Endothelial cell of umbilical vein (primary cell): ENCODE measurements around the genes TRIM72 and COX6A2.

DNA sequence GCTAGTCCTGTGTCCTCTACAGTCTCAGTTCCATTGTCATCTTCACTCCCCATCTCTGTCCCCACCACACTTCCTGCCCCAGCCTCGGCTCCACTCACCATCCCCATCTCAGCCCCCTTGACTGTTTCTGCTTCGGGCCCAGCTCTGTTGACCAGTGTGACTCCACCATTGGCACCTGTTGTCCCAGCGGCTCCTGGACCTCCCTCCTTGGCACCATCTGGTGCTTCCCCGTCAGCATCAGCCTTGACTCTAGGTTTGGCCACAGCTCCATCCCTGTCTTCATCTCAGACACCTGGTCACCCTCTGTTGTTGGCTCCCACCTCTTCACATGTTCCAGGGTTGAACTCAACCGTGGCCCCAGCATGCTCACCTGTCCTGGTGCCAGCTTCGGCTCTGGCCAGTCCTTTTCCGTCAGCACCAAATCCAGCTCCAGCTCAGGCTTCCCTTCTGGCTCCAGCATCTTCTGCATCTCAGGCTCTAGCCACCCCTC, 16.7 kb upstream of the TMEM265 start:
- PRO-cap: no peak
CAGE:
- cytosol, long polyA minus RNA: no peak
- cytosol, long polyA plus RNA: no peak
- long polyA plus RNA: no peak
- nucleus, long polyA minus RNA: no peak
- nucleus, long polyA plus RNA: no peak

DNA sequence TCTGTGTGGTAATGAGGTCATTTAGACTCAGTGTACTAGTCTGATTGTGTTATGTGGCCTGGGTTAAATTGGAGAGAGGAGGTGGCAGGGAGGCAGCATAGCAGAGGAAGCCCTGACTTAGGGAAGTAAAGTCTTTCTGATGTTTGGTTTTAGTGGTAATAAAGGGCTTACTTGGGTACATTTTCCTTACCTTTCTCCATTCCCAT, 507 bp downstream of the TMEM265 start:
- PRO-cap: unidirectional peak, plus-strand start at position 66 of the sequence
CAGE:
- cytosol, long polyA minus RNA: no peak
- cytosol, long polyA plus RNA: no peak
- long polyA plus RNA: no peak
- nucleus, long polyA minus RNA: no peak
- nucleus, long polyA plus RNA: no peak

- PRO-cap: no peak
CAGE:
- cytosol, long polyA minus RNA: no peak
- cytosol, long polyA plus RNA: no peak
- long polyA plus RNA: no peak
- nucleus, long polyA minus RNA: no peak
- nucleus, long polyA plus RNA: no peak
These were observed 3.2 kb downstream of the TMEM265 start for GRCh38 chr16:30743757-30744015.

- PRO-cap: bidirectional peak, plus-strand start at chr16:30775498, minus-strand start at chr16:30775386; bidirectional peak, plus-strand start at chr16:30776092, minus-strand start at chr16:30775995
CAGE:
- cytosol, long polyA minus RNA: no peak
- cytosol, long polyA plus RNA: no peak
- long polyA plus RNA: no peak
- nucleus, long polyA minus RNA: no peak
- nucleus, long polyA plus RNA: no peak
These were observed 11.4 kb downstream of the ZNF629 start for GRCh38 chr16:30775271-30776349.

GRCh38 chr16:30779338-30779925, 7.6 kb downstream of the ZNF629 start:
- PRO-cap: no peak
CAGE:
- cytosol, long polyA minus RNA: no peak
- cytosol, long polyA plus RNA: no peak
- long polyA plus RNA: no peak
- nucleus, long polyA minus RNA: no peak
- nucleus, long polyA plus RNA: no peak

GRCh38 chr16:30957905-30958594, 496 bp downstream of the SETD1A start:
- PRO-cap: bidirectional peak, plus-strand start at chr16:30957943, minus-strand start at chr16:30957638; bidirectional peak, plus-strand start at chr16:30958302, minus-strand start at chr16:30958379
CAGE:
- cytosol, long polyA minus RNA: no peak
- cytosol, long polyA plus RNA: no peak
- long polyA plus RNA: start-site peak on the plus strand at chr16:30957942-30958040, 34 and 10 reads in 2 replicates
- nucleus, long polyA minus RNA: start-site peak on the plus strand at chr16:30957941-30958055, 42 reads
- nucleus, long polyA plus RNA: no peak

DNA sequence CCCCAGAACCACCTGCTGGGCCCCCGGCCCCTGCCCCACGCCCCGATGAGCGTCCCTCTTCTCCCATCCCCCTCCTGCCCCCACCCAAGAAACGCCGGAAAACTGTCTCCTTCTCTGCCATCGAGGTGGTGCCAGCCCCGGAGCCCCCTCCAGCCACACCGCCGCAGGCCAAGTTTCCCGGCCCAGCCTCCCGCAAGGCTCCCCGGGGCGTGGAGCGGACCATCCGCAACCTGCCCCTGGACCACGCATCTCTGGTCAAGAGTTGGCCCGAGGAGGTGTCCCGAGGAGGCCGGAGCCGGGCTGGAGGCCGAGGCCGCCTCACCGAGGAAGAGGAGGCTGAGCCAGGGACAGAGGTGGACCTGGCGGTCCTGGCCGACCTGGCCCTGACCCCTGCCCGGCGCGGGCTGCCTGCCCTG, 5.8 kb upstream of the HSD3B7 start:
- PRO-cap: no peak
CAGE:
- cytosol, long polyA minus RNA: no peak
- cytosol, long polyA plus RNA: no peak
- long polyA plus RNA: no peak
- nucleus, long polyA minus RNA: no peak
- nucleus, long polyA plus RNA: no peak

GRCh38 chr16:31001903-31002924, 8.2 kb downstream of the STX1B start:
- PRO-cap: no peak
CAGE:
- cytosol, long polyA minus RNA: no peak
- cytosol, long polyA plus RNA: no peak
- long polyA plus RNA: no peak
- nucleus, long polyA minus RNA: no peak
- nucleus, long polyA plus RNA: no peak

GRCh38 chr16:31064782-31065336, 9.2 kb downstream of the ZNF668 start:
- PRO-cap: unidirectional peak, minus-strand start at chr16:31065088
CAGE:
- cytosol, long polyA minus RNA: no peak
- cytosol, long polyA plus RNA: no peak
- long polyA plus RNA: no peak
- nucleus, long polyA minus RNA: no peak
- nucleus, long polyA plus RNA: no peak

DNA sequence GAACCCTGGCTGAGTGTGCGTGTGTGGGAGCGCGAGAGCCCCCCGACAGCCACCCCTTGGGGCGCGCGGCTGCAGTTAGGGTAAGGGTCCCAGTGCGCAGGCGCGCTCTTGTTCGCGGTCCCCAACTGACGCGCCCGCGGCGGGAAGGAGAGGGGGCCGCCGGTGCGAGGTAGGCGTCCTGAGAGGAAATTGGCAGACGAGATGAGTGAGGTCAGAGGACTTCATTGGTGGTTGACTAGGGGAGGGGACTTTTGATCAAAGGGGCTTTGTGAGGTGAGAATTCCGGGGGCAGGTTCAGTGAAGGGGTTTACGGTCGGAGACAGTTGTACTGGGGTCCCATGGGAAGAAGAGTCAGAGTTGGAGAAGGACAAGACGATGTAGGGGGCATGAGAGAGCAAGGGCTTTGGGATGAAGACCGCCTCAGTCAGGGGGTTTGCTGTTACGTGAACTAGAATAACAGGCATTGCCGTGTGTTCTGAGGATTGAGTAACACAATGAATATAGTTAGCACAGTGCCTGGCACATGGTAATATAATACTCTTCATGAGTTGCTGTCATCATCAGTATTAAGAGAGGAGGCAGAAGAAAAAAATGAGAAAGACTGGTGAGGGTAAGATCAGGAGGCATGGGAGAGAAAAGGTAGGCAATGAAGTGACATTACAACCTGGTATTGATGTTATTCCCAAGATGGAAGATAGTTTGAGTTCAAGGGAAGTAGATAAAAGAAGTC, 495 bp downstream of the ZNF646 start:
- PRO-cap: no peak
CAGE:
- cytosol, long polyA minus RNA: no peak
- cytosol, long polyA plus RNA: no peak
- long polyA plus RNA: no peak
- nucleus, long polyA minus RNA: start-site peak on the plus strand centred at position 252 of the sequence, 106 bp wide, 42 reads; start-site peak on the plus strand centred at position 396 of the sequence, 69 bp wide, 23 reads
- nucleus, long polyA plus RNA: start-site peak on the plus strand centred at position 390 of the sequence, 81 bp wide, 13 and 17 reads in 2 replicates

- PRO-cap: no peak
CAGE:
- cytosol, long polyA minus RNA: no peak
- cytosol, long polyA plus RNA: no peak
- long polyA plus RNA: no peak
- nucleus, long polyA minus RNA: no peak
- nucleus, long polyA plus RNA: no peak
These were observed 8.5 kb downstream of the PRSS8 start for GRCh38 chr16:31126815-31127709.

DNA sequence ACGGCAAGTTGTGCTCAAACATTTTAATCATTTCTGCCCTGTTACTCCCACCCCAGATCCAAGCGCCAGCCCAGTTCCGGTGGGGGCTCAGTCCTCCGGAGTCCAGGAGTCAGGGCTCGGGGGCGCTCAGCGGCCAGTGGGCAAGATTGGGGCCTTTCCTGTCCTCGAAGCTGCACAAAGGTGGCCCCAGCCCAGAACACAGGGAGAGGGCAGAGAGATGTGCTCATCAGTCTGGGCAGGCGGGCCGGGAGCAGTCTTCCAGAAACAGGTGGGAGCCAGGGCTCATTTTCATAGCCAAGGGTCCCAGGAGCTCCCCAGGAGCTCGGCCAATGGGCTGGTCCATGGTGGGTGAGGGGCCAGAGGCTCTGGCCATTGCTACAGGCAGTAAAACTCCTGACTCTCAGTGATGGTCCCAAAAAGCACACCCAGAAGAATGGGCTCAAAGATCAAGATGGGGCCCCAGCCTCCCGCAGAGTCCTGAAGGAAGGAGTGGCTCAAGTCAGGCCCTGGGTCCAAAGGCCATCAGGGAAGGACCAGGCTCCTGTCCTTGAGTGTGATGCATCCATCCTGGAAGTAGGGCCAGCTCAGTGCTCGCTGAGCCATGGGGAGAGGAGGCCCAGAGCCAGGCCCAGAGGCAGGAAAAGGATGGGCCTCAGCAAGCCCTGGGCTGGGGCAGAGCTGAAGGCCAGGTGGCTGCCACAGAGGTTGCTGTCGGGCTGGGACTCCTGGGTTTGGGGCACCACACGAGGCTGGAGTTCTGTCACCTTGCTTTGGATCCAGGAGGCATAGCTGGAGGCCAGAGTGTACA, 3.9 kb downstream of the PRSS8 start:
- PRO-cap: no peak
CAGE:
- cytosol, long polyA minus RNA: no peak
- cytosol, long polyA plus RNA: no peak
- long polyA plus RNA: no peak
- nucleus, long polyA minus RNA: no peak
- nucleus, long polyA plus RNA: no peak

- PRO-cap: no peak
CAGE:
- cytosol, long polyA minus RNA: no peak
- cytosol, long polyA plus RNA: no peak
- long polyA plus RNA: no peak
- nucleus, long polyA minus RNA: no peak
- nucleus, long polyA plus RNA: no peak
These were observed 7.8 kb downstream of the PYCARD start for GRCh38 chr16:31194405-31195571.

DNA sequence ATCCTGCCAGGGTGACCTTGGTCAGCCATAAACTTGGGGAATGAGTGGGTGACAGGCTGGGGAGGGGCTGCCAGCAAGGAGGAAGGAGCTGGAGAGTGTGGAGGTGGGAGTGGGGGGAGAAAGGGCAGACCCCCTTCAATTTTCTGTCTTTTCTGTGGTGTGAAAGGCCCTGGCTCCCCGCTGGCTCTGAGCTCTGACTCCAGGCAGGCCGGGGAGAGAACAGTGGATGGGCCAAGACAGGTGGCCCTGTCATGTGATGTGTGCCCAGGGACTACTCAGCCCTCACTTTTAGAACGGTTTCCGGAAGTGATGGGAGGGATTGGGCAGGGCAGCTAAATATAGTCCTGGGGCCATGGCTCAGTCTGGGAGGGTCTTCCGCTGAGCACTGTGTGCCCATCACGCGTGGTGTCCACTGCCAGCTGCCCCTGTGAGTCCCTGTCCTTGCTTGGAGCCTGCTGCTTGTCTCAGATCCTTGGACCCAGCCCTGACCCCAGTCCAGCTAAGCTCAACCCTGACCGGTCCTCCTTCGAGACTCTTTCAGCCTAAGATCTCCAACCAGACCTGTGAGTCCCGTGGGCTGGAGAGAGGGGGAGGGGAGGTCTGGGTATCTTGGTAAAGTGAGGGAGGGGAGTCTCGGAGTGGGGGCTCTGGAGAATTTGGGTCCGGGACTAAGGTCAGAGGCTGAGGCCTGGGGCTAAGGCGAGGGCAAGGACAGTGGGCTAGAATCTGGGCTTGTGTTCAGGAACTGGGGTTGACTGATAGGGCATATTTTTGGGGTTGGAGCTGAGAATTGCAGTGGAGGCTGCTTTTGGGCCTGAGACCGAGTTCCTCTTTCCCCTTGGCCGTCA, at the start of gene TRIM72:
TRIM72 (plus strand) TSS at position 385 of the 848 bp plus-strand sequence.
- PRO-cap: no peak
CAGE:
- cytosol, long polyA minus RNA: no peak
- cytosol, long polyA plus RNA: no peak
- long polyA plus RNA: no peak
- nucleus, long polyA minus RNA: no peak
- nucleus, long polyA plus RNA: no peak

DNA sequence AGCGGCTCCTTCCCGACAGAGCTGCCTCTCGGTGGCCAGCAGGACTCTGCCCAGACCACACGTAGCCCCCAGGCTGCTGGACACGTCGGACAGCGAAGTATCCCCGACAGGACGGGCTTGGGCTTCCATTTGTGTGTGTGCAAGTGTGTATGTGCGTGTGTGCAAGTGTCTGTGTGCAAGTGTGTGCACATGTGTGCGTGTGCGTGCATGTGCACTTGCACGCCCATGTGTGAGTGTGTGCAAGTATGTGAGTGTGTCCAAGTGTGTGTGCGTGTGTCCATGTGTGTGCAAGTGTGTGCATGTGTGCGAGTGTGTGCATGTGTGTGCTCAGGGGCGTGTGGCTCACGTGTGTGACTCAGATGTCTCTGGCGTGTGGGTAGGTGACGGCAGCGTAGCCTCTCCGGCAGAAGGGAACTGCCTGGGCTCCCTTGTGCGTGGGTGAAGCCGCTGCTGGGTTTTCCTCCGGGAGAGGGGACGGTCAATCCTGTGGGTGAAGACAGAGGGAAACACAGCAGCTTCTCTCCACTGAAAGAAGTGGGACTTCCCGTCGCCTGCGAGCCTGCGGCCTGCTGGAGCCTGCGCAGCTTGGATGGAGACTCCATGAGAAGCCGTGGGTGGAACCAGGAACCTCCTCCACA, 23.2 kb upstream of the ITGAX start:
- PRO-cap: no peak
CAGE:
- cytosol, long polyA minus RNA: no peak
- cytosol, long polyA plus RNA: no peak
- long polyA plus RNA: no peak
- nucleus, long polyA minus RNA: no peak
- nucleus, long polyA plus RNA: no peak

DNA sequence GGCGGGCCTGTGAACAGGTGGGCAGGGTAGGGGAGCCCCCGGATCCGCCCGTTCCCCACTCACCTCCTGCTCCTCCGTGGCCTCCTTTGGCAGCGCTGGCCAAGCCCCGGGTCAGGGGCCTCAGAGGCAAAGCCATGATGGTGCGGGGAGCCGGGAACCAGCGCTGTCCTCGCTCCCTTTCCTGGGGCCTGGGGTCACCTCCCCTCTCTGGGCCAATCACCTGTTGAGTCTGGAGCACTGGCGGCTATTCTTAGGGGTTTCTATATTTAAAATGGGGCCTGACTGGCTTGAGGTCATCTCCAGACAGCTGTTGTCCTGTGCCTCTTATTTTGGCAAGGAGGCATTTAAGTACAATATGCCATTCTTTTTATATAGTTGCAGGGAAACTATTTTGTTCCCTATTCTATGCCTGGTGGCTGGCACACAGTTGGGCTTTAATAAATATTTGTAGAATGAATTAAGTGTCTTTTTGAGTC, at the start of gene COX6A2:
COX6A2 (minus strand) TSS at position 171 of the 476 bp plus-strand sequence.
- PRO-cap: no peak
CAGE:
- cytosol, long polyA minus RNA: no peak
- cytosol, long polyA plus RNA: no peak
- long polyA plus RNA: no peak
- nucleus, long polyA minus RNA: no peak
- nucleus, long polyA plus RNA: no peak

DNA sequence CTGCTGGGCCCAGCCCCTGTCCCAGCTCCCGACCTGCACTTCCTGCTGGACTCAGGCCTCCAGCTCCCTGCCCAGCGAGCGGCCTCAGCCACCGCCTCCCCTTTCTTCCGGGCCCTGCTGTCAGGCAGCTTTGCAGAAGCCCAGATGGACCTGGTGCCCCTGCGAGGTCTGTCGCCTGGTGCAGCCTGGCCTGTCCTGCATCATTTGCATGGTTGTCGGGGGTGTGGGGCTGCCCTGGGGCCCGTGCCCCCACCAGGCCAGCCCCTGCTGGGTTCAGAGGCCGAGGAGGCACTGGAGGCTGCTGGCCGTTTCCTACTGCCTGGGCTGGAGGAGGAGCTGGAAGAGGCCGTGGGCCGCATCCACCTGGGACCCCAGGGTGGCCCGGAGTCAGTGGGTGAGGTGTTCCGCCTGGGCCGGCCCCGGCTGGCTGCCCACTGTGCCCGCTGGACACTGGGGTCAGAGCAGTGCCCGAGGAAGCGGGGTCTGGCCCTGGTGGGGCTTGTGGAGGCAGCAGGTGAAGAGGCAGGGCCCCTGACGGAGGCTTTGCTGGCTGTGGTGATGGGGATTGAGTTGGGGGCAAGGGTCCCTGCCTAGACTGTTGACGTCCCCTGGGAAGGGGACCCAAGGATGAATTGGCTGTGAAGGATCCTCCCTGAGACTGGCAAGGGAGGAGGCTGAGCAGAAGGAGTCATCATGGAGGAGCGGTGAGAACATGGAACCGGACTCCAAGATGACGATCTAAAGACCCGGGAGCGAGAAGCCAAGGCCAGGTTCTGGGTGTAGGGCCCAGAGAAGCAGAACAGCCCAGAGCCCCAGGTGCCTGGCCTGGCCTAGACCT, 5.4 kb upstream of the TGFB1I1 start:
- PRO-cap: no peak
CAGE:
- cytosol, long polyA minus RNA: no peak
- cytosol, long polyA plus RNA: no peak
- long polyA plus RNA: no peak
- nucleus, long polyA minus RNA: no peak
- nucleus, long polyA plus RNA: no peak

- PRO-cap: no peak
CAGE:
- cytosol, long polyA minus RNA: no peak
- cytosol, long polyA plus RNA: no peak
- long polyA plus RNA: no peak
- nucleus, long polyA minus RNA: no peak
- nucleus, long polyA plus RNA: no peak
These were observed 1737.0 kb downstream of the TP53TG3F start for GRCh38 chr16:35196449-35196720.

- PRO-cap: no peak
CAGE:
- cytosol, long polyA minus RNA: no peak
- cytosol, long polyA plus RNA: no peak
- long polyA plus RNA: no peak
- nucleus, long polyA minus RNA: no peak
- nucleus, long polyA plus RNA: no peak
These were observed 1748.0 kb downstream of the TP53TG3F start for GRCh38 chr16:35207423-35207715.

GRCh38 chr16:46581464-46581932, 39.7 kb downstream of the SHCBP1 start:
- PRO-cap: no peak
CAGE:
- cytosol, long polyA minus RNA: no peak
- cytosol, long polyA plus RNA: no peak
- long polyA plus RNA: no peak
- nucleus, long polyA minus RNA: no peak
- nucleus, long polyA plus RNA: start-site peak on the minus strand at chr16:46581736-46581794, 22 and 17 reads in 2 replicates